ENCODE measurements around a stretch of chr6.

DNA sequence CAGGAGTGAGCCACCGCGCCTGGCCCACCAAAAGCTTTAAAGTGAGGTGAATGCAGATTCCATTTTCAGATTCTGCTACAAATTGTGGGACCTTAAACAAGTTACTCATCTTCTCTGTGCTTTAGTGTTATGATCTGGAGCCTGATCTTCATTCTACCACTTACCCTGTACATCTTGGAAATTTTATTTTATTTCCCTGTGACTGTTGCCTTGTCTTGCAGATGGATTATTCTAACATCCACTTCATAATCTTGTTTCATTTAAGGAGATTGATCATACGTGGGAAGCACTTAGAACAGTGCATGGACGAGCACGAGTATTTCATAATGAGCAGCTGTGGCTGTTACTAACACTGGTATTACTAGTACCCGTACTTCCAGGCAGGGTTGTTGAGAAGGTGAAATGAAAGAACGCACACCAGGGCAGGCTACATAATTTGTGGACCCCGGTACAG lies 667 bp upstream of the CCDC170 start:
- PRO-cap, 2 experiments, result peak in 1 of 2 experiments; most common plus-strand start position 389 of the sequence (in 1)
- RAMPAGE, long total RNA, 5 experiments, result no peak in any of the 5 experiments

DNA sequence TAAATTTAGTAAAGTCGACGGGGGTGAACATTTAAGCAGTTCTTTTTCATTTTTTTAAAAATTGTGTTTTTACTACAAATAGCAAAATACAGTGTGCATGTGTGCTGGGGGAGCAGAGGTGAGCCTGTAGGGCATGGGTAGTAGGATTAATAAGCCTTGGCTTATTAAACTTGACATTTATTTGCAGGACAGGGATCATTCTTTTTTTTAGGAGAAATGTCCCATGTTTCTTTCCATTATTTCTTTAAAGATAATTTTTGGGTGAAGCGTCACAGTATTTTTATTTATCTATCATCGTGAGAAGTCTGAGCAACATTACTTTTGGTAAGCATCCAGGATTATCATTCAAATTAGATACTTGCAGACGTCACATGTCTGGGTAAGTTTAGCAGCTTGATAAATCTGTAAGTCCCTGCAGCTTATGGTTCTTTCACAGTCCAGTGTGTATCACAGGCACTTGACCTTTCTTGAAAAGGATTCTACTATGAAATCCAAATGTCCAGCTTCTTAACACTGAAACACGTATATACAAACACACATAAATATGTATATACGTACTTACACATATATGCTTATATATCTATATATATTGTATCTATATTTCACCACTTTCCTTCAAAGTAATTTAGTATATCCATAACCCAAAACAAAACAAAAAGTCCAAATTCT lies 359.4 kb downstream of the ESR1 start:
- PRO-cap, 2 experiments, result no peak in any of the 2 experiments
- RAMPAGE, long total RNA, 5 experiments, result no peak in any of the 5 experiments

DNA sequence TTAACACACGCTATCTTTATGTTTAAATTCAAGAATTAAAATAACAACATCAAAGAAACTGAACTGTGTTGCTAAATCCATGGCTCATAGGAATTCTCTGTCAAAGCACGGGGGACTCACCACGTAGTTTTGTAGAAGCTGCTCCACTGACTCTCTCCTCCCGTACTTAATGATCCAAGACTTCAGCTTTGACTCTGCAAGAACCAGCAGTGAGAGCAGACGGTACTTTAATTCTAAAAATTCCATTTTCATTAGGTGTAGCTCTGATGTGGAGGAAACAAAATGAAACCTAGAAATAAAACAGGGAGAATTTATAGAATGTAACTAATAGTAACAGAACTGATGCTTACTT lies 165.7 kb downstream of the SYNE1 start:
- PRO-cap, 2 experiments, result peak in 2 of 2 experiments; most common plus-strand start position 197 of the sequence (in 1); most common minus-strand start position 102 of the sequence (in 1)
- RAMPAGE, long total RNA, 5 experiments, result no peak in any of the 5 experiments

- PRO-cap, 2 experiments, result no peak in any of the 2 experiments
- RAMPAGE, long total RNA, 5 experiments, result no peak in any of the 5 experiments
Measured at GRCh38 chr6:152701772-152702399, 4.2 kb downstream of the MYCT1 start.

DNA sequence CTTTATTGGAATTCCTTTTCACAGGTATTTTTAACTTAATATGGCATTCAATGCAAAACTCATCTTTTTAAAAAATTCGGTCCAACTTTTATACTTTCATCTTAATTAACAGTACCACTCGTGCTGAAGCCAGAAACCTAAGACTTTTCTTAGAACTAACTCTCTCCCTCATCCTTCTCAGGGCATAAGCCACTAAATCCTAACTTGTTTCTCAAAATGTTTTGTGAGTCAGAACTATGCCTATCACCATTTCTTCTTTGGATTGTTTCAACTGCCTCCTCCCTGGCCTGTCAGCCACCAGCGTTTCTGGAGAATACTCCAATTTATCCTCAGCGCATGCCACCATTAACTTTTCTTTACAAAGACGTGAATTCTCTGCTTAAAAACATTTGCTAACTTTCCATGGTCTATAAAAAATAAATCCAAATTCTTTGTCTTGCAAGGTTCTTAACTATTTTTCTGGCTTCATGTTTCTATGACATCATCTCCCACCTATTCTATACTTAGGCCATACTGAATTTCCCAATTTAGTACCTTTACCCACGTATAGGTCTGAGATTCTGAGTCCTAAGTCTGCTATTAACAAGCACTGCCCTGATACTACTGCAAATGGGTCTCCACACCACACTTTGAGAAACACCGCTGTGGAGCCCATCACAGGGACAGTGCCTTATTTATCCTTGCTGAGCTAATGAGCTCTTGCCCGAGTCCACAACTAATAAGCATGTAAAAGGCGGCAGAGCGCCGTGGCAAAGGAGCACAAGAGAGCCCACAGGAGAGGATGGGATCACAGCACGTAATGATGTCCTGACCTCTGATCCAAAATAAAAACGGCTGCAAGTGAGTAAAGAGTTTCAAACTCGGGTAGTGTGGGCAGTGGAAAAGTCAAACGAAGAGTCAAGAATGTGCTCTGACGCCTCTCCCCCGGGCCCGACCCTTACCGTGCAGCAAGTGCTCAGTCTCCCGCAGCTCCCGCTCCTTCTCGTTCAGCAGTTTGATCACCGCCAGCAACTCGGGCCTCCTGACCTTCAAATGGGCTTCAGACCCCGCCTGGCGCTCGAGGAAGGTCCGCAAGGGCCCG lies 683 bp downstream of the MTRF1L start:
- PRO-cap, 2 experiments, result no peak in any of the 2 experiments
- RAMPAGE, long total RNA, 5 experiments, result no peak in any of the 5 experiments

- PRO-cap, 2 experiments, result no peak in any of the 2 experiments
- RAMPAGE, long total RNA, 5 experiments, result no peak in any of the 5 experiments
Measured at GRCh38 chr6:154231934-154232329, 124.7 kb downstream of the IPCEF1 start.

GRCh38 chr6:154330569-154330786 lies 26.1 kb downstream of the IPCEF1 start:
- PRO-cap, 2 experiments, result peak in 1 of 2 experiments; most common minus-strand start chr6:154330637 (in 1)
- RAMPAGE, long total RNA, 5 experiments, result no peak in any of the 5 experiments

- PRO-cap, 2 experiments, result no peak in any of the 2 experiments
- RAMPAGE, long total RNA, 5 experiments, result no peak in any of the 5 experiments
Measured at GRCh38 chr6:154439945-154440499, 70.5 kb downstream of the CNKSR3 start.

DNA sequence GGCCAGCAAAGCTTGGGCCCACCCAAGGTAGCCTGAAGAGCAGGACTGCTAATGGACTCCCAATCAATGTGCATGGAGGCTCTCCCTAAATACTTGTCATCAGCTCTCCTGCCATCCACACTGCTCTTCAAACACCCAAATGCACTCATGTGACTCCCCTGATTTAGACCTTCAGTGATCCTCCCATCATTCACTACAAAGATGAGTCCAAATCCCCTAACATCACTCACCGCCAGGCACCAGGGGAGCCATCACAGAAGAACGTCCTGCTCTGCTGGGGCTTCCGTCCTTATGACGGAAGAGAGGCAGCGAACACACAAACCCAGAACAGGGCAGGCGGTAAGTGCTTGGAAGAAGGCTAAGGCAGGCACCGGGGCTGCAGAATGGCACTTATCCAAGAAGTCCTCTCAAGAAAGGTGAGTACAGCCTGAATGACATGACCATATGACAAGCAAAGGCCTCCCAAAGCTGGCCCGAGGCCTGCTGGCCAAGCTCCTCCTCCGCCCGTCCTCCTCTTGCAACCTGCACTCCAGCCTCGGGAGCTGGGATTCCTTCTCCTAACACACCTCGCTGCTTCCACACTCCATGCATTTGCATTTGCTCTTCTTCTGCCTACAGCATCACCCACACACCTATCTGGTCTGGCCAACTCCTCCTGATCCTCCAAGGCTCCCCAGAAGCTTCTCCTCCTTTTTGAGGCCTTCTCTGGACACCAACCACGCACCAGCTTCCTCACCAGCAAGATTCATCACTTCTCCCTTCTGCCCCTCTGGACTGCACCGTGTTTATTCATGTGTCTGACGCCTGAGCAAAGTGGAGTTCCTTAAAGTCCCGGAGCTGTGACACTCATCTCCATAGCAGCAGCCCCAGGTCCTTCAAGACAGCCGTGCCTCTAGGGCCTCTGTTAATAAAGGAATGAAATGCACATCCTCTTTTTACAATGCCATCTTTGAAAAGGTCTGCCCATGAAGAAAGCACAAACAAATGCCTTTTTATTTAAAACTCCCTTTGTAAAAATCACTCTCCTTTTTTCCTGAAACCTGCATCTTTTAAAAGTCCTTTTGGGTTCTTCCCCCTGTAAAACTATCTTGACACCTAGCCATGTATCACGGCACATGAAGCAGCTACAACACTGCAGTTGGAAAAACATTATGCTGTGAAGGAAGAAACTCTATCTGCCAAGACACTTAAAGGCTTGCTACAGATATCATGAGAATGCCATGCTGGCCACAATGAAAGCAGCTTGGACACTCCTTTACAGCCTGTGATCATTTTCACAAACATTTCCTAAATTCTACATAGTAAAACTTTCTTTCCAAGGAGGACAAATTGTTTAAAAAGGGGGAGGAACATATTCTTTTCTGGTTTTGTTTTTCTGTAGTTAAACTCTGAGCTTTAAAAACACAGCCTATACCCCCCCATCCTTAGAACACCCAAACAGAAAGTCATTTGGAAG lies 32.3 kb downstream of the CNKSR3 start:
- PRO-cap, 2 experiments, result no peak in any of the 2 experiments
- RAMPAGE, long total RNA, 5 experiments, result no peak in any of the 5 experiments

- PRO-cap, 2 experiments, result no peak in any of the 2 experiments
- RAMPAGE, long total RNA, 5 experiments, result no peak in any of the 5 experiments
Measured at GRCh38 chr6:154526852-154527497, 16.5 kb upstream of the CNKSR3 start.

DNA sequence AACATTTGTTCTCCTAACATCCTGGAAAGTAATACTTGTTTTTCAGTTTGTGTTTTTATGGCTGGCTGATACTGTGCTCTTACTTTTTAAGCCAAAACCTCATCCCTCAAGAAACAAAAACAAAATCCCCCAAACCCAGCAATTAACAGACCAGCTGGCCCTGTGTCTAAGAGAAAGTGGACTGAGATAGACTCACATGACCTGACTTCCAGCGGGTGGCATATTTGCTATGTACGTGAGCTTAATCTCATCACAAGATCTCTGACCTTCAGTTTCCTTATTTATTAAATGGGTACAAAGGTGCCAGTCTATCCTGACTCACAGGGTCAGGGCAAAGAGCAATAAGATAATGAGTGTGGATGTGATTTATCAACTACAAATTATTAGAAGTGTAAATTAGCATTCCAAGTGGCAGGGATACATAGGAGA lies 59.0 kb upstream of the CNKSR3 start:
- PRO-cap, 2 experiments, result no peak in any of the 2 experiments
- RAMPAGE, long total RNA, 5 experiments, result no peak in any of the 5 experiments

GRCh38 chr6:154807666-154809069 lies 75.0 kb downstream of the SCAF8 start:
- PRO-cap, 2 experiments, result no peak in any of the 2 experiments
- RAMPAGE, long total RNA, 5 experiments, result no peak in any of the 5 experiments

DNA sequence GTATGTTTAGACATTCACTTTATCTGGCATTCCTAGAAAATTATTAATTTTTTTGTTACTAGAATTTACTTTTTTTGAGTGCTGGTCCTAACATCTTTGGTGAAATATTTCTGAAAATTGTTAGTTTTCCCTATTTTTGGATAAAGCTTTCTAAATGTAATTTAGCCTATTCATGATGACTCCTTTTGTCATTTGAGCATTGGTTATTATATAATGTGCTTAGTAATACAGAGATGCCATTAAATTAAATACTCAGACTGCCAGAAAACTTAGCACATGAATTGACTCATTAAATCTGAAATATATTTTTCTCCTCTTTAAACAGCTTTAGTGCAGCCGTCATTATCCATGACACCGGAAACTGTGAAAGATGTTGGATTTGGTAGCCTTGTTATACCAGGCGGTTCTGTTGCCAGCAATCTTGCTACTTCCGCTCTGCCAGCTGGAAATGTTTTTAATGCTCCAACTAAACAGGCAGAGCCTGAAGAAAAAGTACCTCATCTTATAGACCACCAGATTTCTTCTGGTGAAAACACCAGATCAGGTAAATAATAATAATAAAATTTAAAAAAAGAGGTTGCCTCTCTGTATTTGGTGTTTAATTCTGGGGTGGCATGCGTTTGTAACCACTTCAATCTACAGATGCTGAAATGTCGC lies 97.5 kb downstream of the SCAF8 start:
- PRO-cap, 2 experiments, result no peak in any of the 2 experiments
- RAMPAGE, long total RNA, 5 experiments, result no peak in any of the 5 experiments

DNA sequence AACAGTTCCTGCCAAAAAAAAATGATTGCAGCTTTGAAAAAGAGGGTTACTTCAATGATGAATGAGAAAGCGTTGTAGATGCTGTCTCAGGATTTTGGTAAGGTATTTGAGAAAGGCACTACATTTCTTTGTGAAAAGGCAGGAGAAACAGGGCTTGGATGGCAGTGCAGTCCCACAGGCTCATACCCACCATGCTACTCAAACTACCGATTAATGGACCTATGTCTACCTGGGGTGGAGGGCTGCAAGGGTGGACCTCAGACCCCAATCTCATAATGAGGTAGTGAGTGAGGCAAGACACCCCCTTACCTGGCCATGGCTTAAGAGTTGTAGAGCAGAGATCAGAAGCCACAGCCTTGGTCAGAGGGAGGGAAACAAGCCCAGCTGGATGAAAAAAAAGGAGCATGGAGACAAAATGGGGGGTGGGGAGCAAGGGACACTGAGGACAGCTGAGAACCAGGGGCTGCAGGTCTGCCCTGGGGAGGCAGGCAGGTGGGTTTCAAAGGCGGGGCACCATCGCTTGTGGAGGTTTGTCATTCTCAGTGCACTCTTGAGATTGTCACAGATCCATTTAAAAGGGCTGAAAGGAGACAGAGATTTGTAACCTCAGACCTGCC lies 105.7 kb upstream of the TIAM2 start:
- PRO-cap, 2 experiments, result no peak in any of the 2 experiments
- RAMPAGE, long total RNA, 5 experiments, result no peak in any of the 5 experiments

DNA sequence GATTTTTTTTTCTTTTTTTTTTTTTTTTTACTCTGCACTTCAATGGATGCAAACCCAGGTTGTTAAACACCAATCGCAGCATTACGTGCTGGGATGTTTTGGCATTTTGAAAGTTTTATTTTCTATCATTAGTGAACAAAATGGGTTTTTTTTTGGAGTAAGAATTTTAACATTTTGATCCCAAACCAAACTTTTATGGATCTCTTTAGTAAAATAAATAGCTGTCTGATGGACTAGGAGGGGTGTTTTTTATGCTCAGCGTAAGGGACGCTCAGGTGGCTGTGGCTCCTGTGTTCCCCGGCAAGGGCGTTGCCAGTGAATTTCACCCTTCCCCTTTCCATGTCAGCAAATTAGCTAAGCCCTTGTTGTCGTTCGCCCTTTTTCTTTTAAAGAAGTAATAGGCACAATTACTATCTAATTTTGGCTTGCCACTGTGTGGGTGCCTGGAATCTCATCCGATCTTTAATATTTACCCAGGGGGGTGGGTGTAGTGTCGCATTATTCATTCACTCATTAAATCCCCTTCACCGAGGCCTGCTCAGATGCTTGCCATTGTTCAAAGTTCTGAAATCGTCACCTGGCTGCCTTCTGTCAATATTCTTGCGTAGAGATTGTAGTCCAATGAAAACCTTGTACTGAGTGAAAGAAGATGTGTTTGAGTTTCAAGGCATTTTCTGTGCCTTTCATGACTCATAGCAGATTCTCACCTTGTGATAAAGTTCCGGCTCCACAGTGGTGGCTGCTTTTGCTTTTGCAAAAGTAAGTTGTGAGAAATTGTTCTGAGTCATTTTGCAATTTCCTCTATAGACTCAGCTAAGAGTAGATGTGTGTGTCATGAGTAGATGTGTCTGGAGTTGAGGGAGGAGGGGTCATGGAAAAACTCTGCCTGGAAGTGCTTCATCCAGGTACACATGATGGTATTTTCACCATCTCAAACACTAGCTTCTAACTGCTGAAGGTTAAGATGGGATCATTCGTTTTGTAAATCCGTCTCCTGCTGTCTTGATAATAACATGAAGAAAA lies 40.0 kb upstream of the CLDN20 start:
- PRO-cap, 2 experiments, result no peak in any of the 2 experiments
- RAMPAGE, long total RNA, 5 experiments, result no peak in any of the 5 experiments

DNA sequence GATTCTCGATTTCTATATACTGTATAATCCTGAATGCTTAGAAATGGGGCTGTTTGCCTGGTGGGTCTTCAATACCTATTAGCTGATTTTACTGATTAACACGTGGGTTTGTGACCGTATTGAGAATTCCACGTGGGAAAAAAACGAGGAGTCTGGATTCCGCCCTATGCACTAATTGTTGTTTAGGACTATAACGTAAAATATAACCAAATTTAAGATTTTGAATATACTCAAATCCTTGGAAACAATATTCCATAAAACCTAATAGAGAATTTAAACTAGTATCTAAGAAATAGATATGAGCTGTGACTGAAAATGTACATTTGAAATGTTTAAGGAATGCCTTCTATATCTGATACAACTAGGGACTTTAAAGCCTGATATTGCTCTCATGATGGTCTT lies 93.5 kb upstream of the NOX3 start:
- PRO-cap, 2 experiments, result no peak in any of the 2 experiments
- RAMPAGE, long total RNA, 5 experiments, result no peak in any of the 5 experiments

DNA sequence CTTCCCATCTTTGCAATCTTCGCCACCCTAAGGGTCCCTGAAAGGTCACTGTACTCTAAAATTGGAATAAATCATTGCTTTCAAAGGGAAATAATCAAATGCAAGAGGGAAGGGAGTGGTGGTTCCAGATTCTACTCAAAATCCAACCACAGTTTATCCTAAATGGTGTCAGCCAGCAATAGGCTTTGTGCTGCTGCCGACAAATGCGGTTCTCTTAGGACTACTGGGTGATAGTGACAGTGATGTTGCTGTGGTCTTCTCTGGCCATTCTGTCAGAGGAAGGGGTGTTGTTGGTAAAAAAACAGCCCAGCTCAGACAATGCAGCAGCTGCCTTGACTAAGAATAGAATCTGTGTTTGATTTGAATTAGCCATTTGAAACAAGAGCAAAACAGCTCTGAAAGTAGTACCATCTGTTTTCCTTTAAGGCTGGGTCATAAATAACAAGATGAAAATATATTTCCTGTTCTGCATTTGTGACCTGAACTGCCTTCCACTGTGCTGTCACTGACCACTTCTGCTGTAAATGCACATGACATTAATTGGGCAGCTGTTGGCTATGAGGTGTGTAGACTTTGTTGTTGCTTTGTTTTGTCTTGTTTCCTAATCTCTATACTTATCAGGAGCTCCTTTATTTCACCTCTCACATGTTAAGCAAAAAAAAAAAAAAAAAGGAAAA lies 497.9 kb upstream of the ARID1B start:
- PRO-cap, 2 experiments, result no peak in any of the 2 experiments
- RAMPAGE, long total RNA, 5 experiments, result no peak in any of the 5 experiments

DNA sequence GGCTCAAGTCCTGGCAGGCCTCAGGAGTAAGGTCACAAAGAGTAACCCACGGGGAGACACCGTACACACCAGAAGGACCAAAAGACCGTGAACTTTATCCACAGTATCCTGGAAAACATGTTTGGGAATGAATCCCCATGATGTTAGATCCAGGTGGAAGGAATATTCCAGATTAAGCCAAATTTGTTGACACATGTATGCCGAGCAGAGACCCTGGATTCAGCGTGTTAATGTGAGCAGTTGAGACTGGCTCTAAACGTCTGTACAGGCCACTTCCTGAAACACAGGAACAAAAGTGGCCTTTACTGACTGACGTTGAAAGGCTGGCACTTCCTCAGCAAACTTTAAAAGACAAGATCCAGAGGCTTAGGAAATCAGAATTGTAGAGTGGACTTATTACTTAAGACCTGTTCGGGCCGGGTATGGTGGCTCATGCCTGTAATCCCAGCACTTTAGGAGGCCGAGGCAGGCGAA lies 125.8 kb upstream of the ARID1B start:
- PRO-cap, 2 experiments, result no peak in any of the 2 experiments
- RAMPAGE, long total RNA, 5 experiments, result no peak in any of the 5 experiments

DNA sequence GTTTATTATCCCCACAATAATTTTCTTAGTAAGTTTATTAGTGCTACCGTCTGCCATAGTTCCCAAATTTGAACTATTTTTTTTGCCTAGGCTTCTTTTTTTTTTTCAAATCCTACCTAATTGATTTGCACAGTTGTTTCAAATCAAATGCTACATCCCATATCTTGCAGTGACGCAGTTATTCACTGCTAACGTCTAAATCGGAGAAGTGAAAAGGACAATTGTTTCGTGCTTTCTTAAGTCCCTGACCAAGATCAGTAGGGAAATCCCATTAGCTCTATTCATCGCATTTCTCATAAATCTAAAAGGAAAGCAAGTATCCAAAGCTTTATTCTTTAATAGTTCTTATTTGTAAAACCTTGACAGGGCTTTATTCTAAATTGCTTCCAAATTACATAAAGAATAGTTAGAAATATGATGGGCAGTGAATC lies 3.3 kb upstream of the ARID1B start:
- PRO-cap, 2 experiments, result no peak in any of the 2 experiments
- RAMPAGE, long total RNA, 5 experiments, result no peak in any of the 5 experiments

DNA sequence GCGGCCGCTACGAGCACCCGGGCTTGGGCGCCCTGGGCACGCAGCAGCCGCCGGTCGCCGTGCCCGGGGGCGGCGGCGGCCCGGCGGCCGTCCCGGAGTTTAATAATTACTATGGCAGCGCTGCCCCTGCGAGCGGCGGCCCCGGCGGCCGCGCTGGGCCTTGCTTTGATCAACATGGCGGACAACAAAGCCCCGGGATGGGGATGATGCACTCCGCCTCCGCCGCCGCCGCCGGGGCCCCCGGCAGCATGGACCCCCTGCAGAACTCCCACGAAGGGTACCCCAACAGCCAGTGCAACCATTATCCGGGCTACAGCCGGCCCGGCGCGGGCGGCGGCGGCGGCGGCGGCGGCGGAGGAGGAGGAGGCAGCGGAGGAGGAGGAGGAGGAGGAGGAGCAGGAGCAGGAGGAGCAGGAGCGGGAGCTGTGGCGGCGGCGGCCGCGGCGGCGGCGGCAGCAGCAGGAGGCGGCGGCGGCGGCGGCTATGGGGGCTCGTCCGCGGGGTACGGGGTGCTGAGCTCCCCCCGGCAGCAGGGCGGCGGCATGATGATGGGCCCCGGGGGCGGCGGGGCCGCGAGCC lies 1.4 kb downstream of the ARID1B start:
- PRO-cap, 2 experiments, result peak in 2 of 2 experiments; most common plus-strand start position 413 of the sequence (in 2); most common minus-strand start position 250 of the sequence (in 2)
- RAMPAGE, long total RNA, 5 experiments, result no peak in any of the 5 experiments